Measurements from ENCODE around the genes TGFBRAP1 and C2orf49.

- RRBS, result no CpG with 5 or more reads among the region's 6 CpGs
Observed at GRCh38 chr2:105294633-105295286, 34.8 kb downstream of the TGFBRAP1 start.

DNA sequence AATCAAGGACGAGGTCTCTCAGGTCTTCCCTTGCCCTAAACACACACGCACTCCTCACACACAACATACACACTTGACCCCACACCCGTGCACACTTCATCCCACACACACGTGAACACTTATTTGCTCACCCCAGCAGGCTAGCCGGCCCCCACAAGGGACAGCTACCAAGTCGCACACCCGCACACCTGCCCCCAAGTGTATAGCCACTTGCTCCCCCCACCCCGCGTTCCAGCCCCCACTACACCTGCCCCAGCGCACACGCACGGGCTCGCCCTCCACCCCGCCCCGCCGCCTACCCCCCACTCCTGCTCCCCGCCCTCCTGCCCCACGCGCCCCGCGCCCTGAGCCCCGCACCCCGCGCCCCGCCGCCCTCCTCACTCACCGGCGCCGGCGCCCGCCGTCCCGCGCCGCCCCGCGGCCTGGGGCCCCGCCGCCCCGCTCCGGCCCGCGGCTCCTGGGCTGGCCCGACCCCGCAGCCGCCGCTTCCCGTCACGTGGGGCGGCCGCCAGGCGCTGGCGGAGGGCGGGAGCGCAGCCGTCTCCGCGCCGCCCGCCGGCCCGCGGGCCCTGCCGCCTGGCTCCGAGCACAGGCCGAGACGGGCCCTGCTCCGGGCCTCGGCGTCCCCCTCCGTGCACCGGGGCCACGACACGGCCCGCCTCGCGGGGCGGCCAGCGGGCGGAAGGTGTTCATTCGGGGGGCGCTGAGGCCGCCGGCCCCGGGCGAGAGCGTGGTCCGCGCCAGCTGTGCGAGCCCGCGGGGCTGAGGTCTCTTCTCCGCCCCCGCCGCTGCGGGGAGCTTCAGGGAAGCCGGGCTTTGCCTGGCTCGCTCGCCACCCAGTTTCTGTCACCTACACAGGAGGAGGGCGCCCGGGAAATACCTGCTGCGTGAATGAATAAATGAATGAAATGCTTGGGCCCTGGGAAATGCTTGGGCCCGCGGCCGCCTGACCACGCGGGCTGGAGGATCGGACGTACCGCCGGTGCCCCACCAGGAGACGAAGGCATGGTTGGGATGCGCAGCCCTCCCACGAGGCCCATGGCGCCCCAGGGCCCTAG is at the start of gene TGFBRAP1:
TGFBRAP1 (minus strand) TSS at position 496 of the 1,058 bp plus-strand sequence.
- RRBS, result 1% methylated on average over 49 of the region's 115 CpGs

DNA sequence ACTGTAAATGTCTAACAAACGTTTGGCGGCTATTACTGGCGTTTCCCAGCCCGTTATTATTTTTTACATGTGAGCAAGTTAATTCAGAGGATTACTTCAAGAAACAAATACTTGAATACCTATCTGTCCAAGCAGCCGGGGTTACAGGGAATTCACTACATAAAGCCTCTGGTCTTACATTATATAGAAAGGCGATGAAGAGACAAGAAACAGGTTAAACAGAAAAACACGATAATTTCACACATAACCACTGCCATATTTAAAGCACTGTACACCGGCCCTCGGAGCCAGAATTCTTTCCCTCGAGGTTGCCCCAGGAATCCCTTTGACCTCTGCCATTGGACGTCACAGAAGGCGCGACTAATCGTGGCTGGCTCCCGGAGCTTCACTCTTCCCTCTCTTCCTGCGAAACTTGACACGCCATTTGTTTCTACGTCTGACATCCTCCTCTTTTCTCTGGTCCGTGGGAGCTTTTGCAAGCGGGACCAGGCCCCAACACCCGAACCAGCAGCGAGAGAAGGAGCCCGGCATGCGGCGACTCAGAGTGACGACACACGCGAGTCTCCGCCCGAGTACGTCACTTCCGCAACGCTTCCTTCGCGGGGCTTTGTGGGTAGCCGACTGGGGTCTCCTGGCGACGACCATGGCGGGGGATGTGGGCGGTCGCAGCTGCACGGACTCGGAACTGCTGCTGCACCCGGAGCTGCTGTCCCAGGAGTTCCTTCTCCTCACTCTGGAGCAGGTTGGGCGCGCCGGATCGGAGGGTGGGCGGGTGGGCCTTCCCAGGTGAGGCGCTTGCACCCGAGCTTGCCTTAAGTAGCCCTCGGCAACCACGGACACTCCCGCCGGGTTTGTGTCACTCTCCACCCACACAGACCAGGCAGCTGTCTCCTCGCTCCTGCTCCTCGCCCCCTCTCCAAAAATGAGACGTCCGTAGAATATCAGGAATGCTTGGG is at the start of gene C2orf49:
C2orf49 (plus strand) TSS at position 596 of the 956 bp plus-strand sequence.
- RRBS, result 2% methylated on average over 15 of the region's 59 CpGs

GRCh38 chr2:105366822-105367407 is 29.6 kb downstream of the C2orf49 start:
- RRBS, result no CpG with 5 or more reads among the region's 5 CpGs

GRCh38 chr2:105398218-105398694 is 595 bp downstream of the FHL2 start:
- RRBS, result under 1% methylated on average over 13 of the region's 28 CpGs

DNA sequence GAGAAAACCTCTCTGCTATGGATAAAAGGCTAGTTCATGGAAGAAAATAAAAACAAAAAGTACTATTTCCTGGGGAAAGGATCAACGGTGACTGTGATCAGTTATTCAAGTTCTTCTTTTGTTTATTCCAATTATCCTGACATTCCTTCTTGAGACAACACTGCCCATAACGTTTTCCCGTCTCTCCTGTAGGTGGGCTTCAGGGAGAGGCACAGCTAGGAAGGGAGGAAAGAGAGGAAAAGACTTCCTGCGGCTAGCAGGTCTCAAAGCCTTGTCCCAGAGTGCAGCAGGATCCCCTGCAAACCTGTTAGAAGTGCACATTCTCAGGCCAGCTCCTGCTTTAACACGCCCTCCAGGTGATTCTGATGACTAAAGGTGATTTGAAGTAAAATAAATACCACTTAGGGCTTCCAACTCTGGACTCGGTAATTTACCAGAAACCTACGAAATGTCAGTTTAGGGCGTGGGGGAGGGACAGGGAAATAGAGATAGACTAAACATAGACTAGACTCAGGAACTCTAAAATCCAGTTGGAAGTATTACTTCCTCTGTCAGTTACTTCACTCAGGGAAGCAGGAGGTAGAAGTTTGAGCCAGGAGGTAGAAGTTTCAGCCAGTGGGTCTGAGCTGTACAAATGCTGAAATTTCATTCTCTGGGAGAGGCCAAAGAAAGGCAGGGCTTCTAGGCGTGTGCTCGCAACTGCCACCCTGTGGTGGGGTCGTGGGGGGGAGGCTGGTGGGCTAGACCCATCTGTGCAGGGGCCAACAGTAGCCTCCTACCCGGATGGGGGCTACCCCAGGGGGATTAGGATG is 4.6 kb upstream of the FHL2 start:
- RRBS, result no CpG with 5 or more reads among the region's 12 CpGs

- RRBS, result no CpG with 5 or more reads among the region's 13 CpGs
Observed at GRCh38 chr2:105404095-105405111, 5.6 kb upstream of the FHL2 start.

- RRBS, result no CpG with 5 or more reads among the region's 3 CpGs
Observed at GRCh38 chr2:105437590-105438144, 38.8 kb upstream of the FHL2 start.

DNA sequence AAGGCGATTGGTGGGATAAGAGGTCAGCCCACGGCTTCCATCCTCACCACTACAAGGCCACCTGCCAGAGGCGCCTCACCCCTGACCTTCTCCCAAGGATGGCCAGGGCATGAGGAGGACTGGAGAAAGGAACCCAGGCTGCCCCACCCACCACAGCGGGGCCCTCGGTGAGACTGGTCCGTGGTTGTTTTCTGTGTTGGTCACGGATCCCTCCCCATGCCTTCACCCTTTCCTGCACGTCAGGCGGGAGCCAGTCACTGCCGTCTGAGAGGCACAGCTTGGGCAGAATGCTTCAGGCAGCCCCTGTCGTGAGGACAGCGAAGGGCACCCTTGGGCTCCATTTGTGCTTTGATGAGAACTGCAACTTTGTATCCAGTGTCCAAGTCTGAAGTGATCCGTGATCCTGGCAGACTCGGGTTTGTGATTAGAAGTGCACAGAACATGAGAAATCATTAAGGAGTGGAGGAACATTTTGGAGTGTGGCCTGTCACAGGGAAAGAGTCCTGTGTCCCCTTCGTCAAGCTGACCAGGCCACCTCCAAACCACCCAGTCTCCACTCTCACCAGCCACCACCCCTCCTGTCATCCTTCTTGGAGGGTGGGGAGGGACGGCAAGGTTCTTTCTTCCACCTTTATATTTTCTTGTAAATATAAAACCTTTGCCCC is 88.8 kb upstream of the FHL2 start:
- RRBS, result no CpG with 5 or more reads among the region's 16 CpGs

DNA sequence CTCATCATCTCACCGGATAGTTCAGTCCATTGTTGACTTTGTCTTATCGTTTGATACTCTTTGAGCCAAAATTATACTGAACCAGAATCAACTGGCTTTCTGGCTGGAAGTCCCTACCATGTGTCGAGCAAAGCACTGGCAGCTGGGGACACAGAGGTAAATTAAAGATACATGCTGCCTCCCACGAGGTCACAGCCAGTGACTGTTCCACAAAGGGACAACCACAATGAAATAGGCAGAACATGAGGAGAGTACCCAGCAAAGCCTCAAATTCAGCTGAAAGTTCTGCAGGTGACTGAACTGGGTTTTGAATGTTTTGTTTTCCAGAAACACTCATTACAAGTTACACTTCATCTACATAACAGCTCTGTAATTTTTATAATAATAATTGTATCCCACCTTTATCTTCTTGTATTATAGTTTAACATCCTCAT is 91.5 kb upstream of the FHL2 start:
- RRBS, result no CpG with 5 or more reads among the region's 4 CpGs

DNA sequence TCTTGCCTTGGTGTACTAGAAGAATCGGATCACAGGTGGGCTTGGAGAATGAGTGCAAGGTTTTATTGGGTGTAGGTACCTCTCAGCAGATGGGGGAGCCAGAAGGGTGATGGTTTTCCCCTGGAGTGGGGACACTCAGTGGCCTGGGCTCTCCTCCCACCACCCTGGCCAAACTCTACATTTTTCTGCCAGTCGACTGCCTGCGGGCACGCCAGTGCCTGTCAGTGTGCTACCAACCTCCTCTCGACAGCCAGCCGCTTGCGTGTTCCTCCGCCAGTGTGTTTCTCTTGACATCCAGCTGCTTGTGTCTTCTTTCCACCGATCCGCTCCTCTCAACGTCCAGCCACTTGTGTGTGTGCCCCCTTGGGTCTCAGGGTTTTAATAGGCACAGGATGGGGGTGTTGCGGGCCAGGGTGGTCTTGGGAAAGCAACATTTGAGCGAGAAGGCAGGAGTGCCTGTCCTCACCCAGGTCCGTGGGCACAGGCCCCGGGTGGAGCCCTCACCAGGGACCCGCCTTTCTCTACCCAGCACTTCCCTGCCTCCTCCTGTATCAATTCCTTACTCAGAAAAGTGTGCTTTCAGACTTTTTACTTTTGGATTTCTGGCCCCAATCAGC is 95.7 kb upstream of the FHL2 start:
- RRBS, result no CpG with 5 or more reads among the region's 16 CpGs

- RRBS, result no CpG with 5 or more reads among the region's 5 CpGs
Observed at GRCh38 chr2:105576428-105576796, 168.3 kb upstream of the NCK2 start.

GRCh38 chr2:105604845-105605522 is 139.7 kb upstream of the NCK2 start:
- RRBS, result no CpG with 5 or more reads among the region's 7 CpGs

- RRBS, result no CpG with 5 or more reads among the region's 5 CpGs
Observed at GRCh38 chr2:105757266-105757968, 12.7 kb downstream of the NCK2 start.

- RRBS, result no CpG with 5 or more reads among the region's 8 CpGs
Observed at GRCh38 chr2:105777576-105778130, 32.9 kb downstream of the NCK2 start.

GRCh38 chr2:105843894-105844556 is 99.3 kb downstream of the NCK2 start:
- RRBS, result no CpG with 5 or more reads among the region's 8 CpGs

DNA sequence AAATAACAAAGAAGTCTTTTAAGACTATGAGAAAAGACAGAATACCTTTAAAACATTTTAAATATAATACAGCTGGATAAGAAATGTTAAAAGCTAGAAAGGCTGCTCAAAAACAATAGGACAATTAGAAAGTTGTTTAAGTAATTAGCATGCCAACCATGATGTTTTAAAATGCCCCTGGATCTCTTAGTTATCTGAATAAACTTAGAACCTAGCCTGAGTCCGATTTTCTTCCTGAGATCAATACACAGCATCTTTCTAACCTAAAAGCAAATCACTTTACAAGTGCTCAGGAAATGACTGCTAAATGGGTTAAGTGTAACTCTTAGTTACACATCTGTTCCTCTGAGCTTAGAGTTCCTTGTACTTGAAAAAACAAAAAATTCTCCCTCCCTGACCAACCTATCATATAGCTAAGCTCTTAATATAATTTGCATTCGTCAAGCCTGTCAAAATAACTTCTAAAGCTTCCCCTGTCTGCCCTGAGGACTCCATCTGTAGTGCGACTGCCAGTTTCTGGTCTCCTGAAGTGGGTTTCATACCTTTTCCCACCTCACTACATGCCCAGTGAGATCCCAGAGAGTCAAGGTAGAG is 130.5 kb upstream of the ECRG4 start:
- RRBS, result no CpG with 5 or more reads among the region's 3 CpGs

DNA sequence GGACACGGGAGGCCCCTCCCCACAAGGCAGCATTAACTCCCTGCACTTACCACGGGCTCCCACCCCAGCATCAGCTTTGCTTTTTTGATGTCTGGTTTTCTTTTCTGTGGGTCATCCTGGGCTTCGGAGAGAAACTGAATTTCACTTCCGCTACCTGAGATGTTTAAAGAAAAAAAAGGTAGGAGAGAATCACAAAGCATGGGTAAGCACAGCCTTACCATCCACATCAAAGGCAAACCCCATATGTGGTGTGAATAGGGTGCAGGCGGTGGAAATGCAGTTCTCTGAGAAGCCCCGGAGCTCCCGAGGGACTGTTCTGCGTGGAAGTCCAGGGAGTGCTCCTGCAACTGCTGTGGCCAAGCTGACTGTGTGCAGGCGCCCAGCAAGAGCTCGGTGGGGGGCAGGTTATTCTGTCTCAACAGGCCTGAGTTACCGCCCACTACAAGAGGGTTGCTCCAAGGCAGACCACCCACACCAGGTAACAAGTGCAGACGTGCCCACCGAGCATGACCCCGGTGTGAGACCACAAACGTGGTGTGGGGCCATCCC is 31.3 kb downstream of the ECRG4 start:
- RRBS, result no CpG with 5 or more reads among the region's 15 CpGs

GRCh38 chr2:106138499-106139083 is 55.5 kb downstream of the UXS1 start:
- RRBS, result no CpG with 5 or more reads among the region's 10 CpGs

GRCh38 chr2:106160890-106161324 is 33.2 kb downstream of the UXS1 start:
- RRBS, result no CpG with 5 or more reads among the region's 4 CpGs

All from retinal pigment epithelial cell (primary cell).